Measurements from ENCODE around the genes NIF3L1 and ORC2.

GRCh38 chr2:200888197-200888733 lies 612 bp downstream of the PPIL3 start:
- PRO-cap: unidirectional peak, plus-strand start at chr2:200888532; bidirectional peak, plus-strand start at chr2:200888862, minus-strand start at chr2:200888628

DNA sequence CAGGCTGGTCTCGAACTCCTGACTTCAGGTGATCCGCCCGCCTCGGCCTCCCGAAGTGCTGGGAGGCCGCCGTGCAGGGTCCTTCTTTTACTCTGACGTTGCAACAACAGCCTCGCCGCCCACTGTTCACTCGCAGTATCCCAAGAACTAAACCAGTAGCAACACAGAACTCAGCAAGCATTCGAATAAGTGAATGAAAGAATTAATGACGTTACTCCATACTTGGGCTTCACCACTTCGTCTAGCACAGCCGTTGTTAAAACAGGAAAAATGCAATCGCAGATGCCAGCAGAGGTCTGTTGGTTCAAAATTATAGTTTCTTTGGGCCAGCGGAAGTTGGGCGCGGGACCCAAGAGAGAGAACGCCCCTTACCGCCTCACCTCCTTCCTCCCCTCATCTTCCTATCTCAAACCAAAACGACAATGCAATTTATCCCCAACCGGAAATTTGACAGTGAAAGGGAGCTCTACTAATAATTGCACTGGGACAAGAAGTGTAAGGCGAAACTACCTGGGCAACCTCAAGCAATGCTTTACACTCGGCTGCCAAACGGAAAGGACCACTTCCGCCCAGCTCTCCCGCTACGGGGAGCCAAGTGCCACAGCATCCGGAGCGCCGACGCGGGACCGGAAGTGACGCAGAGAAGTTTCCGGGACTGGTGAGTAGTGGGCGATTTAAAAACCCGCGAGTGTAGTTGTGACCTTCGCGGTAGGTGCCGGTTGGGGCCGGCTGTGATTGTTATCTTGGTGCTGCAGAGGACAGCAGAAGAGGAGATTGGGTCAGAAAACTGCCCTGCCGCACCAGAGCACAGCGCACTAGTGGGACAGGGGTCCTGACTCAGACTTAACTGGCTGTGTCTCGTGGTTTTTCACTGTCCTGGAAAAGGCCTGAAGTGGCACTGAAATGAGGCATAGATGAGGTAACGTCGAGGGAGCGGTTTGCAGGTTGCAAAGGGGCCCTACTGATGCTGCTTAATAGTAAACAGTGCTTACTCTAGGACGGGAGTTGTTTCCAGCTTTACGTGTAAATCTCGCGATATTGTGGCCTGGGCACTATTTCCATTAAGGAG lies at the start of gene NIF3L1:
TSS of gene NIF3L1 (plus strand) at position 638 of the 1,069 bp plus-strand sequence.
- PRO-cap: bidirectional peak, plus-strand start at position 129 of the sequence, minus-strand start outside the sequence; bidirectional peak, plus-strand start at position 706 of the sequence, minus-strand start at position 557 of the sequence; bidirectional peak, plus-strand start outside the sequence, minus-strand start at position 966 of the sequence

DNA sequence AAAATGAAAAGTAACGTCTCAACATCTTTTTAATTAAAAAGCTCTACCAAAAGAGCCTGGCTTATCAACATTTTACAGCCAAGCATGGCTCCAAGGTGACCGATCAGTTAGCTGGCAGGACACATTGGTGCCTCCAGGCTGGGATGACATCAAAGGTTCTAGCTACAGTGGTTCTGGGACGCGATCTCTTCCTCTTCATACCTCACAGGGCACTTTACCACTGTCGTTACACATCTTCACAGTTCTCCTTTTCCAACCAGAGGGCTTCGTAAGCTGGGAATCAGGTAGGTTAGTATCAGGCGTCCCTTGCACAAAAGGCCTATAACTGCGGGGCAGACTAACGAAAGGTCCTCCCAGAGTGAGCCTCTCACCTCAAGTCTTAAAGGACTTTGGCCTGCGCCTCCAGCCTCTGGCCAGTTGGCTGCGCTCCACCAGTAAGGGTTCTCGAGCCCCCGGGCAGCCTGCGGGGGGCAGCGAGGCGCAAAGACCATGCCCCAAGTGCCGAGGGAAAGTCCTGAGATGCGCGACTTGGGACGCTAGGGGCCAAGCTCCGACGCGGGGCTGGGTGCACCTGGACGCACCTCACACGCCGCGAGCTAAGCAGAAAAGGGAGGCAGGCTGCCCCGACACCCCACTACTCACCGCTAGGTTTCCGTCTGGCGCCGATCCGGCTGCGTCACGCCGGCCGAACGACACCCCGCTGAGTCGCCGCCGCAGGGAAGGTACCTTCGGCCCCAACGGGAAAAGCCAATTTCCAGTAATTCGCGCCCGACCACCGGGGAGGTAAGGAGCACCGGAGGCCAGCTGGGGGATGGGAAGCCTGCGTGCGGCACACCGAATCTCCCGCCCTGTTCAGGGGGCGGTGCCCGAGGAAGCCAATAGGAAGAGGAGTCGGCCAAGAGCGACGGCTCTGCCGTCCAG lies at the start of gene ORC2:
TSS of gene ORC2 (minus strand) at position 813 of the 921 bp plus-strand sequence.
- PRO-cap: bidirectional peak, plus-strand start at position 459 of the sequence, minus-strand start at position 608 of the sequence; bidirectional peak, plus-strand start outside the sequence, minus-strand start at position 813 of the sequence

- PRO-cap: no peak
Observed at GRCh38 chr2:200968072-200968892, 4.8 kb upstream of the ORC2 start.

DNA sequence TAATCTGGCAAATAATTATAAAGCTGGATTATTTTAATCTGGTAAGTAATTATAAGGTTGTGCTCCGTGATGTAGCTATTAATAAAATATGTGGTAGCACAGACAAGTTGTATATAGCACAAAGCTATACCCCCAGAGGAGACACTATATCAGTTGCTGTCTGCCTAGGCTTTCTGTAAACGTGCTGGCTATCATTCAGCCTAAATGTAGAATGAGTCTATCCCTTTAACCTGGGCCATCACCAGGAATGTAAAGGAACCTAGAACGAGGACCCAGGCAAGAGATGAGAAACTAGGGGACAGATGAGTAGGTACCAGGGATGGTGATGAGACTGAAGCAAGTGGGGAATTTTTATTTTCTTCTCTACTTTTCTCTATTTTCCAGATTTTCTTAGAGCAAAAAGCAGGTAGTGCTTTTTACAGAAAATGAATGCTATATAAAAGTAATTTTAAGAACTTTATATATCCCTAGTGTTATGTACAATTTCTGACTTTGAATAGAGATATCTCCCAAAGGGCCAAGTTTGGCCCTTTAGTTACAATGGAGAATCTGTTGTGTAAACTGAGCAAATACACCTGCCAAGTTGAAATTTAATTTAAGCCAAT lies 5.3 kb downstream of the CFLAR start:
- PRO-cap: no peak

- PRO-cap: no peak
Observed at GRCh38 chr2:201127487-201128056, 11.6 kb downstream of the CFLAR start.

- PRO-cap: no peak
Observed at GRCh38 chr2:201276504-201277044, 16.2 kb downstream of the CASP8 start.

DNA sequence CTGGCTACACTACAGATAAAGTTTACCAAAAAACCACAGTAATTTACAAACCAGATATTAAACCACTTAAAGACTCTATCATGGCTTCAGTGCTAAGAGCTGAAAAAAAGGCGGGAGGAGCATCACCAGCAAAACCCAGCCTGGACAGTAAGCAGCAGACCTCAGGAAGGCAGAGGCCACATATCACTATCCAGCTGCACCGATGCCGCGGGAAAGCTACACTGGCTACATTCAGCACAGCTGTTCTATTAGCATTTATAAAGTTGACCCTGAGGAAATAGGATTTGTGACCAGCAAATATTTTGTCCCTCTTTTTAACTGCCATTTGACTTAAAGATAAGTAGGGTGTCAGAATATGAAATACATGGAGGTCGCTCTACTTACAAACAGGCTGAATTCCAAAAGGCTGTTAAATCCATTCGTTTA lies 18.2 kb downstream of the TRAK2 start:
- PRO-cap: no peak

DNA sequence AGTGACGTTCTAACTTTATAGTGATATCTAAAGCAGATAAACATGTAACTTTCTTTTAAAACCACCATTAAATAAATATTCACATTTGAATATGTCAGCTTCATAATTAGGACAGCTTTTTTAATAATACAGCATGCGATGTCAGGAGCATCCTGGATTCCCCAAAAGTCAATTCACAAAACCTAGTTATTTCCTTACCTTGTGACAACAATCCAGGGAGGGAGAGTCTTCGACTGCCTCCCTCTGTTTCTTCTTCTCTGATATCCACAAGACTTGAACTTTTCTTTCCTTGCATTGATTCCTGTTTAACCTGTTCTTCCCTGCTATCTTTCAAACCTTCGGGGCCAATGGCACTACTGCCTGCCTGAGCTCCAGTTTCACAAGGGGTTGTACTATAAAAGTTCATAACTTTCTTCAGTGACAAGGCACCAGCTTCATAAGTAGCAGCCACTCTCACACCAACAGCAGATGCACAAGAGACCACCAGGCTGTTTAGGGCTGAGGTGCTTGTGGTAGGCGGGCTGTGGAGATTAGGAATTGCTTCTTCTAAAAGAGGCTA lies 23.4 kb downstream of the ALS2 start:
- PRO-cap: no peak

GRCh38 chr2:201807351-201807938 lies 1.1 kb downstream of the CDK15 start:
- PRO-cap: no peak

- PRO-cap: unidirectional peak, plus-strand start at chr2:201933860
Observed at GRCh38 chr2:201933626-201934179, 100.0 kb upstream of the FZD7 start.

DNA sequence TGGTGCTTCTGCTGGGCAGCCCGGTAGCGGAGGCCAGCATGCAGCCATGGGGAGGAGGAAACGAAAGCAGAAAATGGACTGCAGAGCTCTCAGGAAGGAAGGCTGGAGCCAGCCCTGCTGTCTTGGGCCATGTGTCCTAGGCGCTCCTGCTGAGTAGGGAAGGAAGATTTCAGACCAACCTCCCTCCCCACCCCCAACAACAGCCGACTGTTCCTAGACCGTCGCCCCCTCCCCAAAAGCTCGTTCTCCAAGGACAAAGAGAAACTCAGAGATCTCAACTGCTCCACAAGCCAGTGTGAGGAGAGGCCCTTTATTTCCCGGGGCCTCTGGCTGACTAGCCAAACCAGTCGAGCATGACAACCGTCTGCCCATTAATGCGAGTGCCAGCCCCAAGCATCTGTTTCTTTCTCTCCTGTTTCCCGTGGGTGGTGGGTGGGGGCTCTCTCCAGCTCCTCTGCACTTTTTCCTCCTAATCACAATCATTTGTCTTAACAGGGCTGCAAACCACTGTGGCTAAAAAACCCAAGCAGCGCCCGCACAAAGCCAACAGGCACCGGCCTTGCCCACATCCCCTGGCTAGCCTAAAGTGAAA lies 66.7 kb upstream of the FZD7 start:
- PRO-cap: no peak

GRCh38 chr2:202116947-202117434 lies 43.9 kb downstream of the KIAA2012 start:
- PRO-cap: no peak

DNA sequence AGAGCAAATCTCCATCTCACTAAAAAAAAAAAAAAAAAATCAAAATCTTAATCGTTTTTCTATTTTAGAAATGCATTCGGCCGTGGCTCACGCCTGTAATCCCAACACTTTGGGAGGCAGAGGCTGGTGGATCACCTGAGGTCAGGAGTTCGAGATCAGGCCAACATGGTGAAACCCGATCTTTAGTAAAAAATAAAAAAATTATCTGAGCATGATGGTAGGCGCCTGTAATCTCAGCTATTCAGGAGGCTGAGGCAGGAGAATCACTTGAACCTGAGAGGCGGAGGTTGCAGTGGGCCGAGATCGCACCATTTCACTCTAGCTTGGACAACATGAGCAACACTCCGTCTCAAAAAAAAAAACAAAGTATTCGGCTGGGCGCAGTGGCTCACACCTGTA lies 22.9 kb downstream of the NOP58 start:
- PRO-cap: no peak

- PRO-cap: no peak
Observed at GRCh38 chr2:202297105-202297540, 31.6 kb downstream of the NOP58 start.

- PRO-cap: no peak
Observed at GRCh38 chr2:203022440-203023229, 8.0 kb downstream of the NBEAL1 start.

- PRO-cap: no peak
Observed at GRCh38 chr2:203275720-203276555, 37.1 kb downstream of the CYP20A1 start.

GRCh38 chr2:203364290-203364764 lies 36.1 kb downstream of the ABI2 start:
- PRO-cap: unidirectional peak, minus-strand start at chr2:203364472

DNA sequence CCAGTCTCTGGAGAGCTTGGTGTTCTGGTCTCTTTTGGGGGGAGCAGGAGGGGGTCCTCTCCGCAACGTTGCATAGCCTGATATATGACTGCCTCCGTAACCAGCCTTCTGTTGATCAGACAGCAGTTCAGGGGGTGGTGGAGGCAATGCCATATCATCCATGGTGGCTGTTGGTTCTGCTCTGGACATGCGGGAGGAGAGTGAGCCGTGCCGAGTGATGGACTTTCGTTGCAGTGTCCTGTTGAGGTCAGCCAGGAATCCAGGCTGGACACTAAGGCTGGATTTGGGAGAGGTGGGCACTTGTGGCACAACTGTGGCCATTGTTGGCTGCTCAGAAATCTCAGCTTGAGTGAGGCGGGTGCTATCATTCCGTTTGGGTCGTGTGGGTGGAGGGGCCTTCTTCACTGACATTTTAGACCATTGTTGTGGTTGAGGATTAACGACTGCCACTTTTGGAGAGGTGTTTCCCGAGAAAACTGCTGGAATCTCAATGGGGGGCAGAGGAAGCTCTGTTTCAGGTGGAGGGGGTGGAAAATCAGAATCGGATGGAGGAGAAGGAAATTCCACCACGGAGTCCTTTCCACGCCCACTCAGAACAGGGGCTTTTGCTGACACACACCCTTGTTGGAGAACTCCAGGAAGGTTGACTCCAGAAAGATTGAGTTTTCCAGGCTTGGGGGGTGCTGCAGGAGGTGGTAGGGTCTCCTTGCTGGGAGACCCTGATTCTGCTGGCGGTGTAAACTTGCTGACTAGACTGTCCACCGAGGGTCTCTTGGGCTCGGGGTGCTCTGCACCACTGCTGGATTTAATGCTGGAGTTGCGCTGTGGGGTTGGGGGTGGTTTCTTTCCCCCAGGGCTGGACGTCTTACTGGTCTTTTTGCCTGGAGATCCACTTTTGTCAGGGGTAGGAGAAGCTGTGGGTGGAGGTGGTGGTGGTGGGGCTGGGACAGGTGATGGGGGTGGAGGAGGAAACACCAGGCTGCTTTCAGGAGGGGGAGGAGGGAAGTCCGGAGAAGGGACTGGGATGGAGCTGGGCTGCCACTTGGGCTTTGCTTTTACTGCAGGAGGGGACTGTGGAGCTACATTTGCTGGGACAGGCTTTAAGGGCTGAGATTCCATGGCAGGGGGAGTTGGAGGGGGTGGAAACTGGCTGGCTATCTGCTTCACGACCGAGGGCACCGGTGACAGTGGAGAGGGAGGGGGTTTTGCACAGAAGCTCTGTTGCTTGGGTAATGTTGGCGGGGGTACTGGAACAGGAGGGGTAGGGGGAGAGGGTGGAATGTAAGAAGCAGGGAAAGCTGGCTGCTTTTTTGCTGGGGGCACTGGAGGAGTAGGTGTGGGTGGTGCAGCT lies 95.2 kb downstream of the RAPH1 start:
- PRO-cap: no peak

DNA sequence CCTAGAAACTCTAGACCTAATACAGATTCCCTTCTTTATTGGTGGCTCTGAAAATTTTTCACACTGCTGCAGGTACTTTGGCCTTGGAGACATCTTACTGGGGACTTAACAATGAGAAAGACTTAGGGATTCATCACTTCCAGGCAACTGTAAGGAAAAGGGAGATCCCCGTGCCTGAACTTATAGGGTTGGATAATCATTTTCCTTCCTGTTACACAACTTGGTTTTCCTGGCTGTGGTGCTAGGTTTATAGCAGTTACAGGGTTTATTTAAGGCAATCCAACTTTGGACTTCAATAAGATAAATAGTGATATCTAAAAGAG lies 70.1 kb upstream of the RAPH1 start:
- PRO-cap: no peak

Measured in neural crest cell (in vitro differentiated cells).